ENCODE measurements around a stretch of chr12.

DNA sequence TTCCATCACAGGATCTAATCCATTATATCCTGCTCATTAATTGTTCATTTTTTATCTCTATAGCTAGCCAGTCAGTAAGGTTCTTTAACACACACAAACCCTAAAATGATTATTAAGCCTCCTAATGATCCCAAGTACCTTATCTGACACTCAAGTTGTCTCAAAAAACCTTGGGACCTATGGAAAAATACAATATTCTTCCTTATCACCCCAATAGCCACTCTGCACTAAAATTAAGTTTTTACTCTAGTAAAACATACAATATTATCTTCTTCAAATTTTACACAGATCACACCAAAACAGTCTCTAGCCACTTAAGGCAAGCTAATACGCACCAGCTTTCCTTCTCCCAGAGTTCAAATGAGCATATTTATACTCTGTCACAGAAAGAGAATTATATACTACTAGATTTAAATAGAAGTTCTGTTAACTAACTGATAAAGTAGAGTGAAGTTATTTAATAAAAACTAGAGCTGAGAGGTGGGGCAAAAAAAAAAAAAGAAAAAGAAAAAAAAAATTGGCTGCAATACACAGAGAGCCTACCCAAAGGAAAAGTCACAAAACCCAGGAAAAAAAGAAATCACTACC, 21.7 kb downstream of the R3HDM2 start:
- RRBS, 2 experiments = no CpG with 5 or more reads among the region's 1 CpG

DNA sequence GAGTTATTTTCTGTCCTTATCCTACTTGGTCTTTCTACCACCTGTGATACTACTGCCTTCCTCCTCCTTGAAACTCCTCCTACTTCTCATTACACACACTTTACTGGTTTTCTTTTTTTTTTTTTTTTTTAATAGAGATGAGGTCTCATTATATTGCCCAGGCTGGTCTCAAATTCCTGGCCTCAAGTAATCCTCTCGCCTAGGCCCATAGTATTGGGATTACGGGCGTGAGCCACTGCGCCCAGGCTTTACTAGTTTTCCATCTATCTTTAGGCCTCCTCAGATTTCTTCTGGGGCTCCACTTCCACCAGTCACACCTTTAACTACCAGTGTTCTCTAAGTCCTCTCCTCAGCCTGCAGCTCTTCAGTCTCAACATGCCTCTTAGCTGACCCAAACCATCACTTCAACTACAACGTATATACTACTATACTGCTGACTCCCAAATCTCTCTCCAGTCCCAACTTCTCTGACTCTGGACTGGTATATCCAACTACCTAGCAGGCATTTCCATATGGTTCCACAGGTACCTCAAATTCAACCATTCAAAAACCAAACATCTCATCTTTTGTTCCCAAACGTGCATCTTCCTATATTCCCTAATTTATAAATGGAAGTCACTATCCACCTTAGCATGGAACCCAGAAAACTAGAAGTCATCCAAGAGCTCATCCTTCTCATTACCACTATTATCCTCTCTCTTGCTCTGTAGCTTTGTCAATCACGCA, 10.3 kb downstream of the R3HDM2 start:
- RRBS, 2 experiments = no CpG with 5 or more reads among the region's 7 CpGs

- RRBS, 2 experiments = 1 to 4% methylated on average over 15 of the region's 28 CpGs
These were observed 1.9 kb downstream of the GLI1 start for GRCh38 chr12:57461386-57461954.

DNA sequence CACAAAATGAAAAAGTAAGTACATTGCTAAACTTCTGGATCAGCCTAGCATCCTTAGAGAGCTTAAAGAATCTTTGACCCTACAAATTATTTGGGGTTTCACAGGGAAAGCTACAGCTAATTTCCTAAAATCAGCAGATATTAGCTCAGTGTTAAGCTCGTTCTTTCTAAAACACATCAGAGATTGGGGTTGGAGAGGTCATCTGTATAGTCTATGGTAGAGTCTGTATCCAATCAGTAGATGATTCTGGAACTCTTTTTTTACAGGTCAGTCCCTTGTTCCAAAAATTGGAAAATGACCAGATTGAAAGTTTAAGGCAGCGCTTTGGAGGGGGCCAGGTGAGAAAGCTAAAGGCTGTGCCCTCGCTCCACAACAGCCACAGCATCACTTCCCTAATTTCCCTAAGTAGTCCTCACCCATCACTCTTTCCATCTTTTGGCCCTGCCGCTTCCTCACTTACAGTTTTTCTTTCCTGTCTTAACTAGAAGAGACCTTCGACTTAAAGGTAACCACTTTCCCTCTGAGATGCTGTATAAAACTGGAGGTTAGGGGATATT, 4.6 kb downstream of the DDIT3 start:
- RRBS, 2 experiments = no CpG with 5 or more reads among the region's 5 CpGs

GRCh38 chr12:57523030-57523380, 381 bp downstream of the MBD6 start:
- RRBS, 2 experiments = 0 to 6% methylated on average over 4 of the region's 16 CpGs

- RRBS, 2 experiments = no CpG with 5 or more reads among the region's 3 CpGs
These were observed 1.7 kb downstream of the DCTN2 start for GRCh38 chr12:57545169-57545793.

DNA sequence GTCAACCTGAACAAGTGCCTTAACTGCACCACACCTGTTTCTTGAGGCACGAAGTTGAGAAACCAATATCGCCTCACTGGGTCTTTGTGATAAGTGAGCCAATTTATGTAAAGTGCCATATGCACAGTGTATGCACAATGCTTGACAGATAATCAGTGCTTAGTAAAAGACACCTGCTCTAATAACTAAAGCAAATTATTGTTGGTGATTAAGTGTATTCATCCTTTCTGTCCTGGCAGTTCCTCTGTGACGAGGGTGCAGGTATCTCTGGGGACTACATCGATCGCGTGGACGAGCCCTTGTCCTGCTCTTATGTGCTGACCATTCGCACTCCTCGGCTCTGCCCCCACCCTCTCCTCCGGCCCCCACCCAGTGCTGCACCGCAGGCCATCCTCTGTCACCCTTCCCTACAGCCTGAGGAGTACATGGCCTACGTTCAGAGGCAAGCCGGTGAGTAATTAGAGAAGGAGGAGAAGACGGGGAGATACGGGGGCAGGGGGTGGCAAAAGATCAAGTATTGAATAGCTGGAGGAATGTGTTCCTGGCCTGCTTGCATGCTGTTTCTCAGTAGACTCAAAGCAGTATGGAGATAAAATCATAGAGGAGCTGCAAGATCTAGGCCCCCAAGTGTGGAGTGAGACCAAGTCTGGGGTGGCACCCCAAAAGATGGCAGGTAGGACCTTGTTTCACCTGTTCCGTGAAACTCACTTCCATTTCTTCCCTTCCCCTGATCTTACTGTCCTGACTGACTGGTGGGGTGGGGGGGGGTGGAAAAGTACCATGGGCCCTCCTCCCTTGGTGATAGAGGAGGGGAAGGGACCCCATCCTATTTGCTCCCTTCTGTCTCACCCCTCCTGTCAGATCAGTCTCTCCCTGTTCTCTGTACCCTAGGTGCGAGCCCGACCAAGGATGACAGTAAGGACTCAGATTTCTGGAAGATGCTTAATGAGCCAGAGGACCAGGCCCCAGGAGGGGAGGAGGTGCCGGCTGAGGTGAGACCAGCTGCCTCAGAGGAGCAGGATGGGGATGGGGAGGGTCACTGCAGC, 21.9 kb downstream of the OS9 start:
- RRBS, 2 experiments = 85 to 87% methylated on average over 4 of the region's 19 CpGs

- RRBS, 2 experiments = no CpG with 5 or more reads among the region's 10 CpGs
These were observed 3.0 kb upstream of the TSPAN31 start for GRCh38 chr12:57741704-57742387.

GRCh38 chr12:57829152-57829772, 10.7 kb upstream of the AVIL start:
- RRBS, 2 experiments = no CpG with 5 or more reads among the region's 10 CpGs

- RRBS, 2 experiments = 56 to 62% methylated on average over 19 to 22 of the region's 35 CpGs
These were observed 5.9 kb upstream of the CTDSP2 start for GRCh38 chr12:57852172-57853105.

GRCh38 chr12:57934248-57935327, 6.8 kb upstream of the ATP23 start:
- RRBS, 2 experiments = no CpG with 5 or more reads among the region's 7 CpGs

GRCh38 chr12:58781576-58782131, 138.7 kb downstream of the LRIG3 start:
- RRBS, 2 experiments = no CpG with 5 or more reads among the region's 7 CpGs

- RRBS, 2 experiments = no CpG with 5 or more reads among the region's 9 CpGs
These were observed 33.1 kb downstream of the LRIG3 start for GRCh38 chr12:58886965-58887777.

GRCh38 chr12:59005680-59005964, 85.3 kb upstream of the LRIG3 start:
- RRBS, 2 experiments = no CpG with 5 or more reads among the region's 2 CpGs

- RRBS, 2 experiments = no CpG with 5 or more reads among the region's 14 CpGs
These were observed 674.2 kb downstream of the SLC16A7 start for GRCh38 chr12:60270099-60270298.

DNA sequence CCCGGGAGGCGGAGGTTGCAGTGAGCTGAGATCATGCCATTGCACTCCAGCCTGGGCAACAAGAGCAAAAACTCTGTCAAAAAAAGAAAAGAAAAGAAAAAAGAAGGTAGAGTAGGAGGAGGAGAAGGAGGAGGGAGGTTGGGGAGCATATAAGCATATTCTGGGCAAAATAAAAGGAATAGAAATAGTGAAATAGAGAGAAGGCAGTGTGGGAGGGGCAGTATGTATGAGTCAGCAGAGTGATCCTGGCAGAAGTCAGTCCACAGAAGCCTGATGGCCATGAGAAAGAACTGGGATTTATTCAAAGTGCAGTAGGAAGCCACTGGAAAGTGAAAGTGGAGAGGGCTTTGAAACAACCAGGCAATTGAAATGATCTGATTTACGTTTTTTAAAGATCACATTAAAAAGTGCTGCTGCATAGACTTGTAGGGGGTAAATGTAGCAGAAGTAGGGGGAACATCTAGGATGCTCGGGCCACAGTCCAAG, 301.0 kb downstream of the TAFA2 start:
- RRBS, 2 experiments = no CpG with 5 or more reads among the region's 4 CpGs

DNA sequence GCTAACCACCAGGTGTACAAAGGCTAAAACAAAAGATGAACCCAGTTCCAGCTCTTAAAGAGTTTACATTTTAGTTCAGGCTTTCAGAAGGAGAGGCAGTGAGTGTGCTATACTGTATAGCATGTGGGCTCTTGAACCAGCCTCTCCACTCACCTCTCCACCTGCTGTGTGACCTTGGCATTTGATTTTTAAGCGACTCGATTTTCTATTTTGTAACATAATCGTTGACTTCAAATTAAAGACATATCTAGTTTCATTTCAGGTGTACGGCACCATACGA, 938 bp upstream of the USP15 start:
- RRBS, 2 experiments = no CpG with 5 or more reads among the region's 5 CpGs

DNA sequence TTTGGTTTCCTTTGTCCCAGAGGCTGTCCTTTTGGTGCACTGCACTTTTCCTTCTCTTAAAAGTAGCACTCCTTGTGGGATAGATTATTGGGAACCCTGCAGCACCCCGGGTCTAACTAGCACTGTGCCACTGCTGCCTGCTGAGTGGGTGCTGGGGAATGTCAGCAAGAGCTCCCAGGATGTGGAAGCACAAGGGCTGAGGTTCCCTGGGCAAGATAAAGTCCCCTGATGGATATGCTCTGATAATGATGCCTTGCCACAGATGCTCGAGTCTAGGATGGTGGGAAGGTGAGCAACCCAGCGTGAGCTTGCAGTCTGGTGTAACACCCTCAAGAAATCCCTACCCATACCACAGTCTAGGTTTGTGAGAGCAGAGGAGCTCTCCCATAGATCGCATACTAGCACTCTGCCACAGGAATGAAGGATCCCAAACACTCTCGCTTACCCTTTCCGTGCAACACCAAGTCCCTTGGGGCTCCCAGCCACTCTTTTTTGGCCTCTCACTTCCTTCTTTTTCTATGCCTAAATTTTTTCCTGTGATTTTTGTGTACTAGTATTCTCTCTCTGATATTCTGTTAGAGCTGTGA, 32.6 kb downstream of the USP15 start:
- RRBS, 2 experiments = no CpG with 5 or more reads among the region's 6 CpGs

DNA sequence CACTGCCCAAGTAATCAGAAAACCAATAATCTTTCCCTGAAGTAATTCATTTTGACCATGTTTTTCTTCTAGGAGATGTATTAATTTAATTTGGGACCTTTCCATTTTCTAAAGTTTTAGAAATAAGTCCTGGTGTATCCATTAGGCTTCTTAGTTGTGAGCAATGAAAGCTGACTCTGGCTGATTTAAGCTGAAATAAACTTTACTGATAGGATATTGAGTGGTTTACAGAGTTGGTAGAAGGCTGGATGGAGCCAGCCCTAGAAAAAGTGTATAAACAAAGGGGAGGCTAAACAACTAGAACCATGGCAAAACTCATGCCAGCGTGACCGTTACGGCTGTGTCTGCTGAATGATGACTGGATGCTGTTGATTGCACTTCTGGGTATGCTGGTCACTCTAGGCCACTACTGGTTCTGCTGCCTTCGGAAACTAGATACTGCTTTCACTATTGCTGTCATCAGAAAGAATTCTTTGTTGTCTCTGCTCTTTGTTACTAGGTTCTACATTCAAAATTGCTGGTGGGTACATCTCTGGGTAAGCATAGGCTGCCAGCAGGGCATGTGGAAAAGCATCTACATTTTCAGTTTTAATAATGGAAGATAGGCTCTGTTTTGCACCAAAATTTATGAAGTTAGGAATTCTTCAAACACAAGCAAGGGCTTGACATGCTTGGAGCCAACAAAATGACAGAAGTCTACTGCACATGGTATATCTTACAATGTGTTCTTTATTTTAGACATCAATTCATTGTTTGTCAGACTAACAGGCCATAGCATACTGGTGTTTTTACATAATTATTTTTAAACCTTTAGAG, 15.2 kb downstream of the MON2 start:
- RRBS, 2 experiments = no CpG with 5 or more reads among the region's 4 CpGs

All from Panc1 (cell line).